Progenitor cell of endocrine pancreas (in vitro differentiated cells): ENCODE measurements around the genes COL9A3 and HELZ2.

DNA sequence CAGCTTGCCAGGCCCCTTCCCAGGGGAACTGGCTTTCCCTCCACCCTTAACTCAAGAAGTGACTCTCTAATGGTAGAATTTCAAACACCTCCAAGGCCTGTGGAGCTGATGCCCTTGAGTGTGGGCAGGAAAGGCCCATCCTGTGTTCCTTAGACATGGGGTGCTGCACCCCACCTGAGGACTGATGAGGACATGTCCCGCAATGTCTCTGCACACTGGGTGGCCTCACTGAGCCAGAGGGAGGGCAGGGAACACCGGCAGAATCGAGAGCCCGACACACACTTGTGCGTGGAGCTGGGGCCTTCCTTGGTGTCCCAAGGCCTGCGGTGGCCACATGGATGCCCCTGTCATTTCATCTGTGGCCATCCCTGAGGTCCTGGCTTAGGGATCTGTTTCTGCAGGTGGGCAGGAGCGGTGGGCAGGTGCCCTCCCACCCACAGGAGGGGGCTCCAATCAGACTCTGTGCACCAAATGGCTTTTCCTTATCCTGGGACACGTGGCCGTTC is 82.8 kb upstream of the SLCO4A1 start:
- PRO-cap: no peak

DNA sequence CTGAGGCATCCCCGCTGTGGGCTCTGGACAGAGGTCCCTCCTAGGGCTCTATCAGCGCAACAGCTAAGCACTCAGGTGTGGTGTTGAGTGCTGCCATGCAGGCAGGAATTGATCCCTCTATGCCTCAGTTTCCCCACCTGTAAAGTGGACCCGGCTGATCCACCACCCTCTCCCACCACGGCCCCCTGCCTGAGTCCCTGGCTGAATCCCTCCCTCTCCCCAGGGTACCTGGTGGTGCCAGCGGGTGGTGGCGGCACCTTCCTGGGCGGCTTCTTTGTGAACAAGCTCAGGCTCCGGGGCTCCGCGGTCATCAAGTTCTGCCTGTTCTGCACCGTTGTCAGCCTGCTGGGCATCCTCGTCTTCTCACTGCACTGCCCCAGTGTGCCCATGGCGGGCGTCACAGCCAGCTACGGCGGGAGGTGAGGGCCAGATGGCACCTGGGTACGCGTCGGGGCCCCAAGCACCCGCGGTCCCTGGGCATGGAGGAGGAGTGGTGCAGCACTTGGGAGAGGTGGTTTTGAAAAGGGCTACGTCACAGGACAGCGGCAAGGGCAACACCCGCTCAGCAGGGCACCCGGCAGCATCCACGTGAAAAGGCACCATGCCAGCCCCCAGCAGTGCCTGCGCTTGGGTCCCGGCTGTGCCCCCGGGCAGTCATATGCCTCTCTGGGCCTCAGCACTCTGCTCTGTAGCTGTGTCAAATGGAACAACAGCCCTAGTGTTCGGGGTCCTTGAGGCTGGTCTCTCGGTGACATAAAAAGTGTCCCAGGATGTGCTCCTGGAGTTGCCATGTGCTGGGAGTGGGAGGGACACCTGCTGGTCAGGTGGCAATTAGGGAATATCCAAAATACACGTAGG is 24.1 kb downstream of the SLCO4A1 start:
- PRO-cap: no peak

DNA sequence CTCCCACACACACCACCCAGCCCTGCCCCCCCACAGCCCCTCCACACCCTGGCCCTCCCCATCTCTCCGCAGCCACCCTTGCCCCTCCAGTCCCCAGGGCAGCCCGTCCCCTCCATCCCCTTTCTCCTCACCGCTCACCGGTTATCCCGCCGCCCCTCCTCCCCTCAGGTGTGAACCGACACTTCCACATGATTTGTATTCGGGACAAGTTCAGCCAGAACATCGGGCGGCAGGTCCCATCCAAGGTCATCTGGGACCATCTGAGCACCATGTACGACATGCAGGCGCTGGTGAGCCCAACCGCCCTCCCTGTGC is 626 bp downstream of the MRGBP start:
- PRO-cap: no peak

DNA sequence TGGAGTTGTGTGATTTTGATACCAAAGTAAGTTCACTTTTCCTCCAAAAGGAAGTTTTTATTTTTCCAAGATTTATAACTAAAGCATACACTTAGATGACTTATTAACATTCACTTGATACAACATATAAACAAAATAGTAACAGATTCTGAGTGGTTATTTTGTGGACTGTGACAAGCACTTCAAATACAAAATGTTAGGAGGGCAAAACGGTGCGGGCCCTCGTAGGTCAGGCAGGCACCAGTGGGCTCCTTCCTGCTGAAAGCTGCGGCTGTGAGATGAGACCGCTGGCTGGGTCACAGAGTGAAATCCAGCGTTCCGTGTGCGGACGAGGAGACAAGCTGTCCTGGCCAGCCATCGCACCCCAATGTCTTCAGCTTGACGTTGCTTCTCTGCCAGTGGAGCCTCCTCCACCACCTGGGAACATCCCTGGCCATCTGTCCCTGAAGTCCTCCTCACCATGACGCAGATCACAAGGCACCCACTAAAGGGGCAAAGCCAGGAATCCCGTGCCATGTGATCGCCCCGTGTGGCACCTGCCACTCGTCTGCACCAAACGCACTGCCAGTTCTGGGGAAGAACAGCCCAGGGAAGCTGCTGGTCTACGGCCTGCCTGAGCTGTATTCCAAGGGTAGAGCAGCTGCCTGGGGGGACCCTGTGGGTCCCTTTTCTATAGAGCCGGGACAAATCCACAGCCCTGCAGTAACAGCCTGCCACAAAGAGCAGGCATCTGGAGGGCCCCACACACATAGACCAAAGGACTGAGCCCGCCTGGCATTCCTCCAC is 3.8 kb upstream of the OGFR start:
- PRO-cap: no peak

- PRO-cap: unidirectional peak, plus-strand start at chr20:62816213
Observed at GRCh38 chr20:62815824-62816539, 868 bp upstream of the COL9A3 start.

GRCh38 chr20:62816892-62817922 is at the start of gene COL9A3:
Gene COL9A3, plus strand, starts transcription at chr20:62817050.
- PRO-cap: bidirectional peak, plus-strand start at chr20:62817050, minus-strand start at chr20:62816831; bidirectional peak, plus-strand start at chr20:62817105, minus-strand start at chr20:62817123; bidirectional peak, plus-strand start at chr20:62817431, minus-strand start at chr20:62817310

DNA sequence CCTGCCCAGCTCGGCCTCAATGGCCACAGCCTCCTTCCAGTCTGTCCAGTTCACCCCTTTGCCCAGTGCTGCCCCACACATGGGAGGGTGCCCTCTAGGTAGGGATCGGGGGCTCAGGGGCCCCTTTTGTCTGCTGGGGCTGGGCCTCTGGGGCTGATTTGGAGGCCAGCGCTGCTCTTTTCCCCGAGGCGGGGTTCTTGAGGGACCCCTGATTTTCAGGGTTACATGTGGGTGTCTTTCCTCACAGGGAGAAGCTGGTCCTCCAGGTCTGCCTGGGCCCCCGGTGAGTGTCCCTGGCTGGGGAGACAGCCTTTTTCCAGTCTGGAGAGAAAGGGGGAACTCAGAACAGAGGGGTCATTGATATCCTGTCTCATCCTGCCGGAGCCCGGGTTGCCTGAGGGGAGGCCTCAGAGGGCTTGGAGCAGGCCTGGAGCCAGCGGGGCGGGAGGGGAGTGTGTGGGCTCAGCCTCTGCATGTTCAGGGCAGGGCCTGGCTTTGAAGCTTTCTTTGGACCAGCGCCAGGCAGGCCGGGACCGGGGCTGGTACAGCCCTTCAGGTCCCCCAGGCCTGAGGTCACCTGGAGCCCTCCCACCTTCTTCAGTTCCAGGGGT is 1.5 kb downstream of the COL9A3 start:
- PRO-cap: no peak

GRCh38 chr20:62887519-62888069 is 26.0 kb upstream of the TCFL5 start:
- PRO-cap: no peak

DNA sequence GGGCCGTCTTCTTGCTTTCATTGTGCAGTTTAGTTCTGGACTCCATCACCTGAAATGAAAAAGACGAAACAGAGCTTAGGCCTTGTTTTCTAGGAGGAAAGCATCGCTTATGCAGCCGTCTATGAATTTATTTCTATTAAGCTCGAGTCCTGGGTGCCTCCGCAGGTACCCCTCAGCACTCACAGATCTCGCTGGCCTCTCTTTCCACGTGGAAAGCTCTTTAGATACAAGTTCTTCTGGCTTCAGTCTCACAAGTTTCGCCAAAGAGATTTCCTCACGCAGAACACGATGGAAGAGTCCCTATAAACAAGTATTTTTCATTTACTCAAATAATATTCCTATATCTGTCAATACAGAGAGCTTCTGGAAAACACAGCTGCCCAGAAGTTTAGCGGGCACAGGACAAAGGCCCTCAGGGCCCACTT is 31.4 kb downstream of the DIDO1 start:
- PRO-cap: no peak

- PRO-cap: no peak
Observed at GRCh38 chr20:62899674-62900115, 26.6 kb downstream of the DIDO1 start.

DNA sequence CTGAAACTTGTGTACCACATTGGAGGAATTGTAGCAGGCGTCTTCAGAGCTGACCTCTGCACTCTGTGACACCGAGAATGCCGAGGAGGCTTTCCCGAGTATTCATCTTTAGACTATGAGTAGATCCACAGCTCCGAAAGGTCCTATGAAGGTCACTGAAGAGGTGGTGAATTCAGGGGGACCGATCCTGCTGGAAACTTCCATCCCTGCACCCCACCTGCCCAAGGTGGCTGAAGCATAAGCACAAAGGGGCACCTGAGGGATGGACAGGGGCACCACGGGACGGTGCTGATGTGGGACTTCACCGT is 24.5 kb downstream of the DIDO1 start:
- PRO-cap: no peak

GRCh38 chr20:62934329-62935636 is 3.2 kb upstream of the GID8 start:
- PRO-cap: no peak

- PRO-cap: no peak
Observed at GRCh38 chr20:62939174-62939617, 1.2 kb downstream of the GID8 start.

DNA sequence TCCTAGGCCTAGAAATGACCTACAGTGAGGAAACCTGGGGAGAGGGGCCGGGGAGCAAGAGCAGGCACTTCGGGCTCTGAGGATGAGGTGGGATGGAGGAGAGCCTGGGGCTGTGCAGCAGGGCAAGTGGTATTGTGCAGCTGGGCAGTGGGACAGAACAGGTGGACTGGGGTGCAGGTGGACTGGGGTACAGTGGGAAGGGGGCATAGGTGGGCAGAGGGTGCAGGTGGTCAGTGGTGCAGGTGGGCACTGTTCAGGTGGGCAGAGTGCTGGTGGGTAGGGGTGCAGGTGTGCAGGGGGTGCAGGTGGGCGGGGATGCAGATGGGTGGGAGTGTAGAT is 20.6 kb downstream of the BHLHE23 start:
- PRO-cap: no peak

GRCh38 chr20:63283797-63284088 is 9.2 kb upstream of the COL20A1 start:
- PRO-cap: no peak

GRCh38 chr20:63363779-63364073 is 2.6 kb upstream of the CHRNA4 start:
- PRO-cap: no peak

DNA sequence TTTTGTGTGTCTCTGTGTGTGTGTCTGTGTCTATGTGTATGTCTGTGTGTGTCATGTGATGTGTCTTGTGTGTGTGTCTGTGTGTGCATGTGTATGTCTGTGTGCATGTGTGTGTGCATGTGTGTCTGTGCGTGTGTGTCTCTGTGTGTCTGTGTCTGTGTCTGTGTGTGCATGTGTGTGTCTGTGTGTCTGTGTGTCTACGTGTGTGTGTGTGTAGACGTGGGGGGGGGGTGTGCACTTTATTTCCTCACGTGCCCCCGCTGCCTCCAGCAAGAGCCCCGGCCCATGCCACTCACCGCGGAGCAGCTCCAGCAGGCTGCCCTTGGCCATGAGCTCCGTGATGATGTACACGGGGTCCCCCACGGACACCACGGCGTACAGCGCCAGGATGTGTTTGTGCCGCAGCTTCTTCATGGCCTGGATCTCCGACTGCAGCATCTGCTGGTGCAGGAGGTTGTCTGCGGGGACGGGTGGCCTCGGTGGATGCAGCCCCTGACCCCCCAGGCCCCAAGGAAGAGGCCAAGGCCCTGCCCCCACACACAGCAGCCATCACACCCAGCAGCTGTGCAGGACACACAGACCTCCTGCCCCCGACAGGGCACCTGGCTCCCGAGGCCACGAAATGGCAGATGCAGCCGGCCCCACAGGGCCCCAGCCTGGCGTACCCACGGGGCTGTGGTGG is 4.8 kb downstream of the PTK6 start:
- PRO-cap: no peak

- PRO-cap: bidirectional peak, plus-strand start at chr20:63574326, minus-strand start at chr20:63574239
Observed at GRCh38 chr20:63573987-63575059, at the start of gene HELZ2. Gene HELZ2, minus strand, starts transcription at chr20:63574239.

- PRO-cap: no peak
Observed at GRCh38 chr20:63588074-63588648, 14.1 kb upstream of the HELZ2 start.

- PRO-cap: no peak
Observed at GRCh38 chr20:63689398-63690683, 6.6 kb upstream of the TNFRSF6B start.